ENCODE measurements around a stretch of chr14.

GRCh38 chr14:92706742-92707003, 41.8 kb downstream of the LGMN start:
- PRO-cap: no peak

DNA sequence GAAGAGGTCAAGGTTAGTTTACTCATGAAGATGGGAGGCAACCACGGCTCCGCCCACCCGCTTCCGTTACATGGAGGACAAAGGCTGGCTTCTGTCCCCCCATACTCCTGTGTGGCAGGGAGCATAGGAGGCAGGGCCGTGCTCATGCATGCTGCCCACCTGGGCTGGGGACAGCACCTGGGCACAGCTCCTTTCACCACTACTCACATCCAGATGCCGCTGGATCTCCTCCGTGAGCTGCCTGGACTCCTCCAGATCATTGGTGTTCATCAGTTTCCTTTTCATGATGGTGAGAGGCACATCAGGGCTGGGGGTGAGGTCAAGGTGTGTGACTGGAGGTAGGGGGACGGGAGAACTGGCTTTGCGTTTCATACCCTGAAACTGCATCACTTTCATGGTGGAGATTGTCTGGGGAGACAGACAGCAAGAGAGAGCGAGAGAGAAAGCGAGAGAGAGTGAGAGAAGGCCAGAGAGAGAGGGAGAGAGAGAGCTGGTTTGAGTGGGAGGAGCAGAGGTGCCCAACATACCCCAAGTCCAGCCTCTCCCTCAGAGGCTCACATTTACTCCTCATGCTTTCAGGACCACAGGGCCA, 38.9 kb downstream of the LGMN start:
- PRO-cap: no peak

DNA sequence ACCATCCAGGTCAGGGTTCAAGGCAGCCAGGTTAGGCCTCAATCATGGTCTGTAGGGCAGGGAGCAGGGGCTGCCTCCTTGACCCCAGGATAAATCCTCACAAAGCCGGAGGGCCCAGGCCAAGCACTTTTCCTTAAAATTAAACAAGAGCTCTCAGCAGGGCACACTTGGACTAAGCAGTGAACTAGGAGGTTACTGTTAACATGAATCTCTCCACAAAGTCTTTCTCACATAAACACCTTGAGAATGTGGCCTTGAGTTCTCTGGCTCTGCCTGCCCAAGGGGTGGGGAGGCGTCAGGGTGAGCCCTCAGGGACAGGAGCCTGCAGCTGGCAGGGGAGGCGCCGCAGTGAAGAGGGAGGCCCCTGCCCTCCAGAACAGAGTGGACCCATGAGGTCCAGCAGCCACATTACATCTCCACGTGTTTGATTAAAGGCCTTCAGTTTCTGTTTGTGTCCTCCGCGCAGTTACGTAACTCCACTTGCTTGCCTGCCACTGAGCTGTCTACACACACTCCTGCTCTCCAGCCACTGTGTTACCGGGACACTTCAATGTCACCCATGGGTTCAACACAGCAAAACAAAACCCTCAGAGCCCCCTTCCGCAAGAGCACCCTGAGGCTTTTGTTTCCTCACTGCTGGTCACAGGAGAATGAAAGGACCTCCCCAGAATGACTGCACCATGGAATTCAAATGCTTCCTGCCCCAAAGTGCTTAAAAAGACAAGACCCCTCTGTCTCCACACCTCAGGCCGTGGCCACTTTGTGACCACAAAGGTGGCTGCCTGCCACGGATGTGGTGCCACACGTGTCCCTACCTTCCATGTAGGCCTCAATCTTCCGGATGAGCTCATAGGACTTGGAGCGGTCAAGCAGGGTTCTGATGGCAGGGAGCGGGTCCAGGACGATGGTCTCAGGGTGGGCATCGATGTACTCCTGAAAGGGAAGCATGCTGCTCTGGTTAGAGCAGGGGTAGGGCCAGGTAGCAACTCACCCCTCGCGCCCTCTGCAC, 70.4 kb downstream of the CHGA start:
- PRO-cap: no peak

- PRO-cap: unidirectional peak, plus-strand start at chr14:93050199
Measured at GRCh38 chr14:93049893-93050487, 65.7 kb downstream of the ITPK1 start.

DNA sequence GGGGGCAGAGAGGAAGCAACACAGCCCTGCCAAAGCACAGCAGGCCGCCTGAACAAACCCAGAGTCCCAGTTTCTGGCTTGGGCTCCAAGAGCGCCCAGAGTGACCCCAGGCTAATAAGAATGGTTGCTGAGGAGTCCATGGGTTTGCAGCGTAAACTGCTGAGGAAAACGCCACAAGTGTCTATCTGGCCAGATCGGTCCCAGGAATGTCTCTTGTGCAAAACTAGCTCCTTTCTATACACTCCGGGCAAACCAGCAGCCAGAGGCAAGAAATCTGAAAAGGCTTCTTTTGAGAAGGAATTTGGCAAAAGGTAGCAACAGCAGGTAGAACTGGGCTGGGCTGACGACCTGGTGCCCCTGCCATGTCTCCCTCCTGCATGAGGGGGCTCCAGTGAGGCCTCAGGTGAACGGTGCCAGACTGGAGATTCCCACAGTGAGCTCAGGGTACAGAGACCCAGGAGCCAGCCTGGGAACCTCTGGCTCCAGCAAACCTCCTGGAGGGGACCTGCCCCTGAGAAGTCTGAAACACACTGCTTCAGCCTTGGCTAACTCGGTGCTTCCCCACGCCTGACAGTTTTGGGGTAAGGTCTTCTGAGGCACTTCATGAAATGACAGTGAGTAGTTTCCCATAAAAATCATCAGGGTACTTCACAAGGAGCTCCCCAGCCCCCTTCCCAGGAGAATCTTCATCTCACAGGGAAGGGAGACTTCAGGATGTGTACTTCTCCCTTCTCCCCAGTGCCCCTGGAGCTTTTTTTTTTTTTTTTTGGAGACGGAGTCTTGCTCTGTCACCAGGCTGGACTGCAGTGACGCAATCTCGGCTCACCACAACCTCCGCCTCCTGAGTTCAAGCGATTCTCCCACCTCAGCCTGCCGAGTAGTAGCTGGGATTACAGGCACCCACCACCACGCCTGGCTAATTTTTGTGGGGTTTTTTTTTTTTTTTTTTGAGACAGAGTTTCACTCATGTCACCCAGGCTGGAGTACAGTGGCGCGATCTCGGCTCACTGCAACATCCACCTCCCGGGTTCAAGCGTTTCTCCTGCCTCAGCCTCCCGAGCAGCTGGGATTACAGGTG, 10.6 kb downstream of the ITPK1 start:
- PRO-cap: no peak

GRCh38 chr14:93693830-93694499, 94.3 kb downstream of the PRIMA1 start:
- PRO-cap: no peak

DNA sequence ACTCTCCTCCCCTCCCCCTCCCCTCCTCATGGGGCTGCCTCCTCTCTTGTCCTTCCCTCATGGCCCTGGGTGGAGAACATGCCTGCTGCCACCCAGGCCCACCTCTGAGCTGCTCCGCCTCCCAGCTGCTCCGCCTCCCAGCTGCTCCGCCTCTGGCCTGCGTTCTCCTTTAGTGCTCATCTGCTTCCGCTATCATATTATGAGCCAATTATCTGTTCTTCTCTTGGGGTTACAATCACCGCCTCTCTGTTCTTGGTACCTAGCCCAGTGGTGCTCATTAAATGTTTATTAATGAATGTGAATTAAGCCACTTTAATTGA, 32.1 kb upstream of the FAM181A start:
- PRO-cap: no peak

GRCh38 chr14:93956625-93957434, 19.5 kb downstream of the ASB2 start:
- PRO-cap: bidirectional peak, plus-strand start at chr14:93957202, minus-strand start at chr14:93957032

- PRO-cap: no peak
Measured at GRCh38 chr14:93968956-93969489, 7.3 kb downstream of the ASB2 start.

DNA sequence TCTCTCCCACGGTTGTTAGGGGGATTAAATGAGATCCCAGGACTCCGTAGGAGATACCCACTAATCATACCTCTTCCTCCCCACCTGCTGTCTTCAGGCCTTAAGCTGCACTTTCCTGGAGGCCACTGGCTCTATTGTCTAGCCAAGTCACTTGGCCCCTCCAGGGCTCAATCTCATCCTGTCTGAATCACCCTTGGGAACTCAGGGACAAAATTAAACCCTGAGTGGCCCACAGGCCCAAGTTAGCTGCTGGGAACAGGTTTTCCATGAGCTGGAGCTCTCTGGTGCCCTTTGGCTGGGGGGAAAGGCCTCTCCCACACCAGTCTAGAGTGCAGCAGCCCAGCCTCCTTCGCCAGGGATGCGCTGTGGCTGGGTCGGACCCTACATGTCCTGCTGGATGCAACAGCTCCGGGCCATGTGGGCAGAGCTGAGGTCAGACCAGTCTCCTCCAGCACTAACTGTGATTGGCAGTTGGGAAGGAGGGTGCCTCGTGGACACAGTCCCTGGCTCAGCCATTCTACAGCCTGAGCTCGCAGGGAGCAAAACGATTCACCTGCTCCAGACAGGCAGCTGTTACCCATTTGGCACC, 6.1 kb upstream of the ASB2 start:
- PRO-cap: no peak

DNA sequence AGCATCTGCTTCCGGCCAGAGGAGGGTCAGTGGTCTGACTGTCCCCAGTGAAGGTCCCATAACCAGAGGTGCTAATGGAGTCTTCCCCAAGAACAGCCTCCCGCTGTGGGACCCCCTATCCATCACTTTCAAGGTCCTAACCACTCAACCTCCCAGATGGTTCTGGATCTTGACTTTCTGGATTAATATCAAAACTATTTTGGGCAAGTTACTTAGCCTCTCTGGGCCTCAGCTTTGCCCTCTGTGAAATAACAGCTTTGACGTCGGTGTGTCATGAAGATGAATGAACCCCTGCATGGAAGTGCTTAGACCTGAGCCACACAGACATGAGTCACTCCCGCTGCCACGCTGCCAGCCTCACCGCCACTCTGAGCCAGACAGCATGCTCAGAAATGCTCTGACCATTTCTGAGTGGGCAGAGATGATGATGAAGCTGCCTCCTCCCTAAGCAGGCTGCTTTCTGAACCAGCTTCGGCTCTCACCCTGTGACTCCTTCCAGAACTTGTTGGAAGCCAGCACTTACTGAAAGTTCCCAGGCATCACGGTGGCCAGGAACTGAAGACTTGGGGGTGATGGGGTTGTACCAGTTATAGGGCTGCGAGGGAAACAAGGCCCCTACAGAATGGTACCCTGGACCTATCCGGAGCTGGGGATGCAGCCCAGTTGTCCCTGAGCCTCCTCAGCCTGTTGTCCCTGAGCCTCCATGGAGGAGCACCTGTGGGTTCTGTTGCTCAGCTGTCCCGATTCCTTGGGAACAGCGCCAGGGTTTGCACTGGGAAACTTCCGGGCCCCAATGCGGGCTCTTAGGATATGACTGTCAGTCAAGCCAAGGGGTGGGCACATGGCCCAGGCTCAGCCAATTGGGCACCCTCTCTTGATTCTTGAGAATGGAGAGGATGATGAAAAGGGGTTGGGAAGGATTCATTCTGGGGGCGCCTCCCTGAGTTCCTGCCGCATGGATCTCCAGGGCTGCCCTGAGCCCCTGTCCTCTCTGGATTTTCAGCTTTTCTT, 2.0 kb upstream of the CCDC197 start:
- PRO-cap: no peak

DNA sequence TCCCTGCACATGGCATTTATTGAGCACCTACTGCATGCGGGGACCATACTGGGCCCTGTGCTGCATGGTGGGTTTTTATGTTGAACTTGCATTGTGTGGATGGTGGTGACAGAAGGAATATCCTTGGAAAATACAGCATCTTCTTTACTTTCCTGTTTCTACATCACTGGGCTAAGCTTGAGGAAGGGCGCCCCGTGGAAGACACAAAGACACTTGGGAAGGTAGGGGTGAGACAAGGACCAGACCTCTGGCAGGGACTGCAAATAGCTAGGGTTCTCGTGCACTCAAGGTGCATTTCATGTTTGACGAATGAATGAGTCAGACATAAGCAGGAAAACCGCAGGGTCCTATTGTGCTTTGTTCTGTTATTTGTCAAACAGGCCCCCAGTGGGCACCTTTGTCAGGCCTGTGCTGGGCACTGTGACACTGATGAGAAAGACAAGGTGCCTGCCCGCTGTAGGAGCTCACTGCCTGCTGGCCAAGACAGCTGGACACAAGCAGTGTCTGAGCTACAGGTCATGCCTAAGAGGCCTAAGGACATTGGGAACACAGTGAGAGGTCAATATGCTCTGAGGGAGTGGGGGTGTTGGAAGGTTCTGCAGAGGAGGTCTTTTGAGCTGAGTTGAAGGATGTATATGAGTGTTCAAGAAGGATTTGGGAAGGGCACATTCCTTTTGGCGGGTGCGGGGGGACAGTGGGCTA, 2.3 kb downstream of the OTUB2 start:
- PRO-cap: no peak

DNA sequence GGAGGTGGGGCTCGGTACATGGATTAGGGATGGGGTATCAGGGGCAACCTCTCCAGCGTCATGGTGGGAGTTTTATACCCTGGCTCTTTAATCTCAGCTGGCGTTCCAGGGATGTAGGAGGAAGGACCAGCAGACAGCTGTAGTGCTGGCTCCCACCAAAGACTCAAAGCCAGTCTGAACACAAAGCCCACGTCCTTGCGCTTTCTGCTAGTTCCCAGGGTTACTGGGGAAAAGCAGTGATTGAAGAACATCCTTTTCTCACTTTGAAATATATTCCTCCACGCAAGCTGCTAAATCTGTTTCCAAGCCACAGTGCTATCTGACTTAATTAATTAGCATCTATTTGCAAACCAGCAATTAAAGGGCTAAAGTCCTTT, 5.3 kb downstream of the OTUB2 start:
- PRO-cap: unidirectional peak, minus-strand start at position 201 of the sequence

DNA sequence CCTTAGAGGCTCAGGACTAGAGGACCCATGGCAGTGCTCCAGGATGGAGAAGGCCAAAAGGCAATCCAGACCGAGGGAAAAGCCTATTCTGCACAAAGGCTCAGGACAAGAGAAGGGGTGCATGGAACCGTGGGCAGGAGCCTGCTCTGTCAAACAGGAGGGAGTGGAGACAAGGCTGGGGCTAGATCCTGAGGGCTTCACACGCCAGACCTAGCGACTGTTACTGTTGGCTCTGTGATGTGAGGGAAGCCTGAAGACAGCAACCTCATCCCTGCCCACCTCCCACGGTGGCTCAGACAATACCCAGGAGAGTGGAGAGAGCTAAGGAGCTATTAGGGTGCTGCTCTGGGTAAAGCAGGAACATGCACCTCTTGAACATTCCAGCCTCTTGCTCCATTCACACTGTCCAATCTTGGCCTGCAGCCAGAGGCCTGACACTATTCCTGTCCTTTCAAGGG, 24.2 kb downstream of the OTUB2 start:
- PRO-cap: no peak

- PRO-cap: no peak
Measured at GRCh38 chr14:94059838-94060551, 21.0 kb downstream of the DDX24 start.

GRCh38 chr14:94175473-94175974, 1.4 kb downstream of the PPP4R4 start:
- PRO-cap: no peak

DNA sequence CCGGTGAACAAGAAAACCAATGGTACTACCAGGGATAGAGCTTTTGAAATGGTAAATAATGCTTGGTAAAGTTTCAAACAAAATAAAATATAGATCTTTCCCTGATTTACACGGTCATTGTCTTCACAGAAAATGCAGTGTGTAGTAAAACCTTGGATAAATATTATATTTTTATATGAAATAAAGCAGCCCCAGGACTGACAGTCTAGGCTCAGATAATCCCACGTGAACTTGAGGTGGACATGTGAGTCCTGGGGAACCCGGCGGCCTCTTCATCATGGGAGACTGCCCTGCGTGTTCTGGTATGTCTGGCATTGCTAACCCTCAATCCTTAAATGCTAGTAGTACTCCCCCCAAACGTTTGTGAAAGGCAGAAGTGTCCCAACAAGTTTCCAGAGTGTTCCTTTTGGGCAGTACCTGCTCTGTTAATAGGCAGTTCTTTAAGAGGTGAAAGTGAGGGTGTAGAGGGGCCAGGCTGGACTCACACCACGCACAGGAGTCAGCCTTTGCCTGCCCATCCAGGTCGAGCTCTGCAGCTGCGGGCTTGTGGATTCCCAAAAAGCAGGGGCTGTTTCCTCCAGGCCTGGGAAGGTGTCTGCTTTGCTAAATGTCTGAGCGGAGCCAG, 1.1 kb upstream of the SERPINA10 start:
- PRO-cap: no peak

DNA sequence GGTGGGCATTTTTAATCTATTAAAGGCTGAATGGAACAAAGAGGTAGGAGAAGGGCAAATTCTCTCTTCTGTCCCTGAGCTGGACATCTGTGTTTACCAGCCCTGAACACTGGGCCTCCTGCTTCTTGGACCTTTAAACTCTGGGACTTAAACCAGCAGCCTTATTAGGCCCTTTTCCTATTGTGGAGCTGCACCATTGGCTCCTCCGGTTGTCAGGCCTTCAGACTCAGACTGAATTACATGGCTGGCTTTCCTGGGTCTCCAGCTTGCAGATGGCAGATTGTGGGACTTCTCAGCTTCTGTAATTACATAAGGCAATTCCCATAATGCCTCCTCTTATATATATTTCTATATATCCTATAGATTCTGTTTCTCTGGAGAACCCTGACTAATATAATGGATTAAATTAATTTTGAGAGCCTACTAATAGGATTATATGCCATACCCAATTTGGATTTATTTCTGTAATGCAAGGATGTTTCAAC, 6.4 kb downstream of the SERPINA6 start:
- PRO-cap: no peak

GRCh38 chr14:94355248-94355589, 32.1 kb upstream of the SERPINA6 start:
- PRO-cap: no peak

GRCh38 chr14:94377008-94378109, 11.0 kb downstream of the SERPINA1 start:
- PRO-cap: no peak

Data from left colon (tissue), 1 donor.